ENCODE results near the gene GJA8.

- RRBS = no CpG with 5 or more reads among the region's 13 CpGs
These were observed 812 bp upstream of the TXNIP start for GRCh38 chr1:145997002-145997780.

- RRBS = 98% methylated on average over 11 of the region's 36 CpGs
These were observed 27.9 kb upstream of the HJV start for GRCh38 chr1:146049347-146049918.

DNA sequence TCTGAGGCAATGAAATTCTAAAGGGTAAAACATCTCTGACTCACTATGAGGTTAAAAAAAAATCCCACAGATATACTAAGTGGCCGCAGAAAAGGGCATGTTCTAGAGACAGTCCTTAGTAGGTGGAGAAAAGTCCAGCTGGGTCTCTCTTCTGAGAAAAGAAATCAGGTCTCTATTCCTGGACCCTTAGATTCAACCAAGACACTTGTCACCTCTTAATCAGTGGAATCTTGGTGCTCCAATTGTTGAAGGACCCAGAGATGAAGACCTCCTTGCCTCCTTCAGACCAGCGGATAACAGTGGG lies 4.8 kb downstream of the PRKAB2 start:
- RRBS = no CpG with 5 or more reads among the region's 2 CpGs

DNA sequence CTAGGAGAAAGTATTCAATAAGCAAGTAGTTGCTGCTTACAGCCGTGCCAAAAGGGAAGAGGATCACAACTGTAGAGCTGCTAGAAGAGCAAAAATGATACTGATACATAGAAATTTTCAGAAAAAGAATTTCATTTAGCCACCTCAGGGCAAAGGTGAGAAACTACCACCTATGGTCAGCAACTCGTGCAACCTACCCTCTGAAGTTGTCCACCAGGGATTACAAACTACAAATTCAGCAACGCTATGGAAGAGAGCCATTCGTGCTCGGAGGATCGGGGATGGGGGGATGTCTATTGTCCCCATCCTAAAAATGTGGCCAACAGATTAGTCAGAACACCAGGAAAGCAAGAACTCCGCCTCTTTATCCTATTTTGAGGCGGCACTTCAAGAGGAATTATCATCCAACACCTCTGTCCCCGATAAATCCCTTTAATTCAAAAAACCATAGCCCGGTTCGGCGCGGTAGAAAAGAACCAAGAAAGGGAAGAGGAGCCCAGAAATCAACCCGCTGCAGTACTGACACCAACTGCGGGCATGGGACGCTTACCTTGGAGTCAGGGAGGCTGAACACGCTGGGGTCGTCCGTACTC lies 735 bp downstream of the PRKAB2 start:
- RRBS = no CpG with 5 or more reads among the region's 19 CpGs

DNA sequence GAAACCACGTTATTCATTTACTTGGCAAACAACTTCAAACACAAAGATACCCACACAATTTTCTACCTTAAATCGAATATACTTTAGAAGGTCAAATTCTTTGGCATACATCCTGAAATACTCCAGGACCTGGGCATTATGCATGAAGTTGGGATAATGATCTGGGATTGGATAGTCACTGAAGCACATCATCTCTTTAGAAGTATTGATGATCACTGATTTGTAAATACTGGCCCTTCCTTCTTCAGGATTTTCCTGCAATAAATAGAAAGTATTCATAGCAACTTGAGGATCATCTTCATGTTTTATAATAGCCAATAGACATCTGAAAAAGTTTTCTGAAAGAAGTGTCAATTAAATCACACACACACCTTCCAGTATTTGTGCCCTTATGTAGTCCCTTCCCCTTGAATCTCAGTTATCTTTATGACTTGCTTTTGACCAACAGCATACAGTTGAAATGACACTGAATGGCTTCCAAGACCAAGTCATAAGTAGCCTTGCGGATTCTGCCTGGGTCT lies 9.4 kb downstream of the FMO5 start:
- RRBS = no CpG with 5 or more reads among the region's 3 CpGs

- RRBS = no CpG with 5 or more reads among the region's 11 CpGs
These were observed 3.4 kb upstream of the CHD1L start for GRCh38 chr1:147238917-147239636.

DNA sequence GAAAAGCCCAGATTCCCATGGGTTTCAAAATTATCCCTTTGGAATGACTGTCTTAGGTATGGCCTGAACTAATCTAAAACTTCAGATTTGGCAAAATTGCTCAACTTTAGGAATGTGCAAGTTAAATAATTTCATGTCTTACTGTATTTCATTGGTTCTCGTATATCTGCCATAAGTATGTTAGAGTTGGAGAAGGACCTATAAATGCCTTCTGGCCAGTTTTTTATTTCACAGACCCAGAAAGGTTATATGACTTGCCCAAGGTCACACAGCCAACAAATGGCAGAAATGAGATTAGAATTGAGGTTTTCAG lies 27.3 kb downstream of the CHD1L start:
- RRBS = no CpG with 5 or more reads among the region's 1 CpG

- RRBS = no CpG with 5 or more reads among the region's 3 CpGs
These were observed 37.5 kb downstream of the CHD1L start for GRCh38 chr1:147279918-147280400.

- RRBS = no CpG with 5 or more reads among the region's 3 CpGs
These were observed 41.7 kb downstream of the CHD1L start for GRCh38 chr1:147284178-147284681.

GRCh38 chr1:147287190-147287654 lies 44.7 kb downstream of the CHD1L start:
- RRBS = no CpG with 5 or more reads among the region's 2 CpGs

DNA sequence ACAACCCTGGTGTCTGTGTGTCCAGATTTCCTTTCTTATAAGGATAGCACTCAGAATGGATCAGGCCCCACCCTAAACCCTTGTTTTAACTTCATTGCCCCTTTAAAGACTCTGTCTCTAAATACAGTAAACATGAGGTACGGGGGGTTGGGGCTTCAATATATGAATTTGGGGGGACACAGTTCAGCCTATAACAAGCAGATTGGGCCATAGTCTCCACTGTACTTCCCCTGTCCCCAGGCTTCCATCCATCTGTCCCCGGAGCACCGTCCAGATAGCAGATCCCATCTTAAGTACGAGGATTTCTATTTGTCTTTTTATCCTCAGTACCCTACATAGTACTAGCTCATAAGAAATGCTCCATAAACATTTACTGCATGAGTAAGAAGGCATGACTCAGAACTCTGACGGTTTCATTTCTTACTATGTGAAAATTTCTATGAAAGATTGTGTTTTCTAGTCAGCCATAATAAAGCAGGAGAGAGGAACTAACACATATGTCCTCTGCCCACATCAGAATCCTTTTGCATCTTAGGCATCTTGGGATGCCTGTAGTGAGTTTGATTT lies 49.4 kb downstream of the CHD1L start:
- RRBS = no CpG with 5 or more reads among the region's 5 CpGs

DNA sequence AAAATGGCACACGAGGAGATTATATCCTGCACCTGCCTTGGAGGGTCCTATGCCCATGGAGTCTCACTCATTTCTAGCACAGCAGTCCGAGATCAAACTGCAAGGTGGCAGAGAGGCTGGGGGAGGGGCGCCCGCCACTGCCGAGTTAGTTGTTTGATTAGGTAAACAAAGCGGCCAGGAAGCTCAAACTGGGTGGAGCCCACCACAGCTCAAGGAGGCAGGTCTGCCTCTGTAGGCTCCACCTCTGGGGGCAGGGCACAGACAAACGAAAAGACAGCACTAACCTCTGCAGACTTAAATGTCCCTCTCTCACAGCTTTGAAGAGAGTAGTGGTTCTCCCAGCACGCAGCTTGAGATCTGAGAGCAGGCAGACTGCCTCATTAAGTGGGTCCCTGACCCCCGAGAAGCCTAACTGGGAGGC lies 138.6 kb upstream of the BCL9 start:
- RRBS = no CpG with 5 or more reads among the region's 9 CpGs

- RRBS = no CpG with 5 or more reads among the region's 1 CpG
These were observed 68.1 kb upstream of the BCL9 start for GRCh38 chr1:147473308-147473507.

- RRBS = no CpG with 5 or more reads among the region's 5 CpGs
These were observed 25.9 kb upstream of the BCL9 start for GRCh38 chr1:147515312-147515963.

DNA sequence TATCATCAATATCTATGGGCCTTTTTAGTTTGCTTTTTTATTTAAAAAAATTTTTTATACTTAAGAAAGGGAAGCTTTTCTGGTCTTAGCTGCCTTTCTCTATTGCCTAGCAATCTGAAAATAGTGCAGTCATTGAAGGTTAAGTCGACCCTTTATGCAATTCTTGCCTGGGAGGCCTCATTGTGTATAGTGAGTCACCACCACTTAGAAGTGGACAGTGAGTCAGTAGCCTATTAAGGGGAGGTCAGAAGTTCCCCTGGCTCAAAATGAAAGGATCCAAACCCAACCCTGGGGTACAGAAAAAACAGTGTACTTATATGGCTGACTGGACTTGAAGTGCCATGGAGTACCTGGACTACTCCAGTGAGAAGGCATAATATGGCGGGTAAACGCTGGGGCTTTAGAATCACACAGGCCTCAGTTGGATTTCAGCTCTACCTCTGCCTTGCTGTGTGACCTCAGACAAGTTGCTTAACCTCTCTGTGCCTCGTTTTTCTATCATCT lies 2.2 kb upstream of the BCL9 start:
- RRBS = no CpG with 5 or more reads among the region's 4 CpGs

DNA sequence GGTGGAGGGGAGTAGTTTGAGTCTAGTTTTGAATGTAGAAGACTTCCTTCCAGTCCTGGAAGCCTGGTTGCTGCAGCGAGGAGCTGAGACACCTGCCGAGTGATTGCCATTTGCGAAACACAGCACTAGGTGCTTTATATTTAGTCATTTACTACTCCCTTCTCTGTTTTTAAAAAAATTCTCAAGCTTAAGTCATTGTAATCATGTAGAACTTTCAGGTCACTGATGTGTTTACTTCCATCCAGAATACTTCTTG lies 418 bp upstream of the ACP6 start:
- RRBS = no CpG with 5 or more reads among the region's 3 CpGs

GRCh38 chr1:147676219-147677291 lies 6.2 kb upstream of the ACP6 start:
- RRBS = no CpG with 5 or more reads among the region's 6 CpGs

- RRBS = no CpG with 5 or more reads among the region's 6 CpGs
These were observed 12.2 kb upstream of the GJA5 start for GRCh38 chr1:147772456-147773061.

DNA sequence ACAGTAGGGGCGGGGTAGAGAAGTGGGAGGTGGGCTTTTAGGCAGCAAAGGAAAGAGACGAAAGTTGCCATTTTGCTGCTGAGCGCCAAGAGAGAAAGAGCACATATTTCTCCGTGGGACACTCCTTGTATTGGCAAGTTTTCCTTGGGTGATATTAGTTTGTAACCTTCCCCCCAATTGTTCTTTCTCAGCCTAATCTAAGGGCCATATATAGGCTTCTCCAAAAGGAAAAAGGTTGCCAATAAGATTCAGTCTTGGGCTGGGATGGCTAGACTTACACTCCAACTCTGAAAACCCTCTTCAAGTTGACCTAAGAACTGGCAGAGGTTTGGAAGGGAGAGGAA lies at the start of gene GJA8:
GJA8 (plus strand) TSS at position 67 of the 344 bp plus-strand sequence.
- RRBS = no CpG with 5 or more reads among the region's 4 CpGs

DNA sequence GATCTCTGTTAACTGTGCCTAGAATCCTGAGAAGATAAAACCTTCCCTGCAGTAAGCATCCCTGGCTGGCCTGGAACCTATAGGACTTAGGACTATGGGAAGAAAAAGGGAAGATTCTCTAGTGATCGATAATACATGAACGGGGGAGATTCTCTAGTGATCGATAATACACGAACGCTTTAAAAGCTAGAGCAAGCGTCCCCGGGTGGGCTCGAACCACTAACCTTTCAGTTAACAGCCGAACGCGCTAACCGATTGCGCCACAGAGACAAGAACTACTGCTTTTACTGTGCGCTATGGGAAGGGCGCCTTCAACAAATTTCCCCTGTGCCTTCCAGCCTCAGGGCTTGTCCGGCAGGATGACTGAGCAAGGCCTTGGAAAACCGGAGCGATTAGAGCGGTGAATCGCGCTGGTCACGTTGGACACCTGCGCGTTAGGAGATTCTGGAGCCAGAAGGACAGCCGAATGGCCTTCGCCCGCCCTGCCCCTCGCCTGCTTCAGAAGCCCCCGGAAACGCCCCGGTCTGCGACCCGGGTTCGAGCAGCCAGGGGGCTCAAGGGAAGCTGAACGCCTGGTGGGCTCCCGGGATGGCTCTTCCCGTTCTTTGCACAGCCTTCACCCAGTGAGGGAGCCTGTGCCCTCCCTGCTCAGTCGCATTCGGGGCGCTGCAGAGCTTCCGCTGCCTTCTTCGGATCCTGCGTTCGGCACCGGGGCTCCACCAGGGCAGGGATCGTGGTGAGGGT lies 103.6 kb downstream of the NBPF11 start:
- RRBS = no CpG with 5 or more reads among the region's 46 CpGs